ENCODE measurements around a stretch of chr12.

DNA sequence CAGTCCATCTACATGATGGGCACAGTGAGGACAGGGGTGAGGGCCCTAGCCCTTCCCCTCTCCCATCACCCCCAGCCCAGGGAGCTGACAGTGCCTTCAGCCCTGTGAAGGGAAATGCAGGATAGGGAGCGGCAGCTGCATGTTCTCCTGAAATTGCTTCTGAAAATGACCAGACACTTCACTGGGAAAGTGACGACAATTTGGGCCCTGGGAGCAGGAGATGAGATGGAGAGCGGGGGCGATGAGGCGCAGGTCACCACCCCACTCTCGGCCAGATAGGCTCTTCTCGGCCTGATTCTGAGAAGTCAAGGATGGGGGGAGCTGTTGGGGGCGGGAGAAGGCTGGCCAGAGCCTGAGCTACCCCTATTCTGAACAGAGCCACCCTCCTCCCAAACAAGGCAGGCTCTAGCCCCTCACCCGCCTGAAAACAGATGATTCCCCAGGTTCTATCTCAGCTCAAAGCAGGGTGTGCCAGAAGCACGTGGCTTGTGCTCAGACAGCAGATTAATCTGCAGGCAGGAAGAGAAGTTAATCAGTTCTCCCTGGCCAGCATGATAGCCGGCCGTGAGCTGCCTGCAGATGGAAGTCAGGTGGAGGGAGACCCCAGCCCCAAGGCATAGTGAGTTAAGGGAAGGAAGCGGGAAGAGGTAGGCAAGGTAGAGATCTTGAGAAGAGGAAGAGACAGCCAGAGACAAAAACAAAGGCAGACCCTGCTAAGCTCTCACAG lies 10.7 kb upstream of the TAC3 start:
- RRBS, result no CpG with 5 or more reads among the region's 13 CpGs

DNA sequence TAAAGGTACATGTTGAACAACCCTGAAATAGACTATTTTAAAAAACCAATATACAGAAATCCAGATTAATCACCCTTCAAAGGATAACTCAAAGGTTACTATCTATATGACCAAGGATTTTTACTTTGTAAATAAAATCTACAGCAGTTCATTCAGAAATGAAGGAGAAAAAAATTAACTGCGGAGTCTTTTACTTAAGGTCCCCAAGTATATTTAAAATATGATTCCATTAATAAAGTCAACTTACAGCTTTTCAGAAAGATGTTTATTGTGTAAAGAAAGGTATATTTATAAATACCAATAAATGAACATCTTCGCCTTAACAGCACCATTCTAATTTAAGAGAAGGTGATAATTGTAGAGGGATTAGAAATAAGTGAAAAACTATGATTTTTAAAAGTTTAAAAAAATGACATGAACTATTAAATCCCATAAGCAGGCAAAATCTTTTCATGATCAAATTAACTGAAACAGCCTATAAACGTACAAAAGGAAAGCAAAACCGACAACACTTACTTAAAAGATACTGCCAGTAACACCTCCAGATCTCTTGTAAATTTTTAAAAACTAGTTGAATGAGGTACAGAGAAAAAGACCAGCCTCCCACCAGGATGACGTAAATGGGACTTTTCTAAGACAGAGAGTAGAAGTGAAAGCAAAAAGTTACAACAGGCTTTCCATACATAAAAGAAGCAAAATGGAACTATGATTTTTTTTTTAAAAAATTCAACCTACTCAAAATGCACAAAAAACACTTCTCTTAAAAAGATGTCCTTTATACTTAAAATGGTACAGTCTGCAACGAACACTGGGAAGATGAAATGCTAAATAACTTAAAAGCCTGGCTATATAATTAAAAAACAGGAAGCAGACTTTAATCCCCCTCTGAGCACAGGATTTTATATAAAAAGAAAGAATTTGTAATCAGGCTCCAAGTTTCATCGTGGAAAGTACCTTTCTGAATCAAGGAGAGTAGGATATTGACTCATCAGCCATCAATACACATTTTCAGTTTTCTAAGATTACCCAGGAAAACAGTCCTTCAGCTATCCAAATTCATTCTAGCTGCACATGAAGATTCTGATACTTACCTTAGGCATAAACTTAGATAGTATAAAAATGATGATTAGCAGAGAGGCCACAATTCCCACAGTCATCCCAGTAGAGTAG lies 14.0 kb upstream of the MYO1A start:
- RRBS, result no CpG with 5 or more reads among the region's 7 CpGs

DNA sequence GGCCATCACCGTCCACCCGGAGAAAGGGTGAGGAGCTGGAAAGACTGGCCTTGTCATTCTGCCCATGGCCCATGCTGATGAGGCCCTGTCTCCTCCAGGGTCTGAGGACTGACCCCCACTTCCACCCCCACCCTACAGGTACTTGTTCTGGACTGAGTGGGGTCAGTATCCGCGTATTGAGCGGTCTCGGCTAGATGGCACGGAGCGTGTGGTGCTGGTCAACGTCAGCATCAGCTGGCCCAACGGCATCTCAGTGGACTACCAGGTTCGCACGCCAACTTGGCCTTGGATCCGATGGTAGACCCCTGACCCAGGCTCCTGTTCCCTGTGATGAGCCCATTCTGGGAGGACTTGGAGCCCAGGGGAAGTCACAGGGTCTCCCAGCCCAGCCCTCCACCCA lies 32.4 kb upstream of the NXPH4 start:
- RRBS, result no CpG with 5 or more reads among the region's 13 CpGs

DNA sequence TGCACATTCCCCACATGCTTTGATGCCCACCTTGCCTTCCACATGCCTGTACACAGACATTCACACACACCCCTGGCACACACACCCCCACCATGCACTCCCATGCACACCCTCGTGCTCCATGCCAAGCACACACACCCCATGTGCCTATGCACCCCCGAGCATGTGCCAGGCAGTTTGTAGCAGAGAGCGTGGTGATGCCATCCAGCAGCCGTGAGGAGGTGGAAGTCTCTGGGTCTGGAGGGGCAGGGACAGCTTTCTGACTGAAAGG lies 10.7 kb upstream of the NXPH4 start:
- RRBS, result no CpG with 5 or more reads among the region's 4 CpGs

- RRBS, result 62% methylated on average over 26 of the region's 84 CpGs
These were observed 3.3 kb upstream of the NDUFA4L2 start for GRCh38 chr12:57239844-57240940.

DNA sequence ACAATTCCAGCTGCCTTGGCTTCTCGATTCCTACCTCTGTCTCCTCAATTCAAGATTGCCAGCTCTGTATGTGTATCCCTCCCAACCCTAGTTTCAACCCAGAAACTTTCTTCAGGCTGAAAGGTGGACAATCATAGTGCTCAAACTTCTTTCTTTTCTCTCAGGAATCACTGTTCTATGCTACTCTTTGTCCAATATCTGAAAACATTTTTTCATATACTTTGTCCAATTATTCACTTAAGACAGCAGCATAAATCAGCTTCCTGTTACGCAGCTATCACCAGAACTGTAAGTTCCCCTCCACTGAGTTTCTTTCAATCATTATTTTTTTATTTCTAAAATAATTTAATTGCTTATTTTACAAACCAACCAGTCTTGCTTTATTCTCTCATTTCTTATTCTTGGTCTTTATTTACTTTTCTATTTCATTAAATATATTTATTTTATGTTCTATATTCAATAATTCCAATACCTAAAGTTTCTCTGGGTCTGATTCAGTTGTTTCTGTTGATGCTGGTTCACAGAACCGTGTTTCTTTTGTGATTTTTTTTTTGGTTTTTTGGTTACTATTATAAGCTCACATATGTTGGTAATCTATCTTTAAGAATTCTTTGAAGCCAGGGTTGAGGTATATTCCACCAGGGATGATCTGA lies 63.2 kb downstream of the R3HDM2 start:
- RRBS, result no CpG with 5 or more reads among the region's 3 CpGs

DNA sequence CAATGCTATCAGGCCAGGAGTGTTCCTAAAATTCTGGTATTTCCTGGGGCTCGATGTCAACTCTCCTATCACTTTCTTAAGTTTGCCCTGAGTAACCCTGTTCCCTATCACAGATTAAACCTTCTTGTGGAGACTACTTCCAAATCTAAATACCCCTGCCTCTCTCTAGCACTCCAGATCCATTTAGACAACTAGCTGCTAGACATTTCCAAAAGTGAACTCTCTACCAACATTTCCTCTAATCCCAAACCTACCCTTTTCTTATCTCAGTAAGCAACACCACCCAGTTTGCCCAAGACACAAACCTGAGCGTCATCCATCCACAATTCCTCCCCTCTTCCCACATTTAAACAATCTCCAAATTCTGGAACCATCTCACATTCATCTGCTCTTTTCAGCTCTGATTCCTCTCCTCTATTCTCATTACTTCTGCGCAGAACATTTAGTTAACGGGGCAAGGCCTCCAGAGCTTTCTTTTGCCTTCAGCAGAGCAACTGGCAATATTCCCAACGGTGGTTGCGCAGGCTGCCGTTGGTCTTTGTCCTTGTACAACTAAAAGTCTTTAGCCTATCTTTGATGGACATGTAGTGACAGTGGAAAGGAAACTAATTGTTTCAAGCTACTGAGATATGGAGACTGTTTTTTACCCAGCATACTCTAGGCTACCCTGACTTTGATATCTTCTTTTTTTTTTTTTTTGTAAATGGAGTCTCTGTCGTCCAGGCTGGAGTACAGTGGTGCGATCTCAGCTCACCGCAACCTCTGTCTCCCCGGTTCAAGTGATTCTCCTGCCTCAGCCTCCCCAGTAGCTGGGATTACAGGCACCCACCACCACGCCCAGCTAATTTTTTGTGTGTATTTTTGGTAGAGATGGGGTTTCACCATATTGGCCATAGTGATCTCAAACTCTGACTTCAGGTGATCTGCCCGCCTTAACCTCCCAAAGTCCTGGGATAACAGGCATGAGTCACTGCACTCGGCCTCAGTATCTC lies 12.7 kb downstream of the R3HDM2 start:
- RRBS, result no CpG with 5 or more reads among the region's 14 CpGs

DNA sequence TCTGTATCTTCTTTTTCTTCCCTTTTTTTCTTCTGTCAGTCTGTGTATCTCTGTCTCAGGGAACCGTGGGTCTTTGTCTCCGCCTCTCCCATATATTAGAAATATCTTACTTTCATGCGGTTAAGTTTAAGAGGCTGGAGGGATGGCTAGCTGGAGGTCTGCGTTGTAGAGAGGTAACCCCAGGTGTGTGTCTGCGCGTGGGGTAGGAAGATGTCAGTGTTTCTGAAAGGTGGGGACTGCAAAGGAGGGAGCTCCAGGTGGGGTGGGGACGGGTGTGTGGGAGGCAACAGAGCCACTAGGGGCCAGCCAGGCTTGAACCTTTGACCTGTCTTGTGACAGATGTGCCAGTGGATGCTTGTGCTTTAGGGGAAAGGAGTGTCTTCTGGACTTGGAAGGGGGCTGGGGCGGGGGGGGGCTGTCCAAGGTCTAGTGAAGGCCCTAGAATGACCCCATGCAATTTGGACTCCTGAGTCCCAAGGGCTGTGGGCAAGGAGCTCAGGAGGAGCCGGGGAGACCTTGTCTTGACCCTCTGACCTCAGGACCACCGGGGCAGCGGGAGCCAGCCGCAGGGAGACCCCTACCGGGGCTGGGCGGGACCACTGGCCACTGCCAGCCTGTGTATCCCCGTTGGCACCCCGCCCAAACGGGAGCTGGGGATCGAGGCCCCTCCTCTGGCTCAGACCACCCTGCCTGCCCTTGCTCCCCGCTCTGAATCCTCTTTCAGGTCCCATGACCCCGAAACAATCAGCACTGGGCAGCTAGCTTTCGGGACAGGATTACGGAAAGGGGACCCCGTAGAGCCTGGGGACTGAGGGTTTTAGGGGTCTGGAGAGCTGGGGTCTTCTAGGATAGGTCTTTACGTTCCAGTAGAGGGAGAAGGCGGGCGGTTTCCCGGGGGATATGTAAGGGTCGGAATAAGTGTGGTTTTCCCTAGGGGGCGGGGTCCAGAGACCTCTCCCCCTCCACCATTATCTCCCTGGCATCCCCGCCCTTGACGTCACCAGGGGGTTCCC lies 1.1 kb downstream of the GLI1 start:
- RRBS, result 4% methylated on average over 4 of the region's 31 CpGs

- RRBS, result no CpG with 5 or more reads among the region's 7 CpGs
These were observed 3.0 kb downstream of the ARHGAP9 start for GRCh38 chr12:57476656-57476997.

DNA sequence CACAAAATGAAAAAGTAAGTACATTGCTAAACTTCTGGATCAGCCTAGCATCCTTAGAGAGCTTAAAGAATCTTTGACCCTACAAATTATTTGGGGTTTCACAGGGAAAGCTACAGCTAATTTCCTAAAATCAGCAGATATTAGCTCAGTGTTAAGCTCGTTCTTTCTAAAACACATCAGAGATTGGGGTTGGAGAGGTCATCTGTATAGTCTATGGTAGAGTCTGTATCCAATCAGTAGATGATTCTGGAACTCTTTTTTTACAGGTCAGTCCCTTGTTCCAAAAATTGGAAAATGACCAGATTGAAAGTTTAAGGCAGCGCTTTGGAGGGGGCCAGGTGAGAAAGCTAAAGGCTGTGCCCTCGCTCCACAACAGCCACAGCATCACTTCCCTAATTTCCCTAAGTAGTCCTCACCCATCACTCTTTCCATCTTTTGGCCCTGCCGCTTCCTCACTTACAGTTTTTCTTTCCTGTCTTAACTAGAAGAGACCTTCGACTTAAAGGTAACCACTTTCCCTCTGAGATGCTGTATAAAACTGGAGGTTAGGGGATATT lies 4.6 kb downstream of the DDIT3 start:
- RRBS, result no CpG with 5 or more reads among the region's 5 CpGs

DNA sequence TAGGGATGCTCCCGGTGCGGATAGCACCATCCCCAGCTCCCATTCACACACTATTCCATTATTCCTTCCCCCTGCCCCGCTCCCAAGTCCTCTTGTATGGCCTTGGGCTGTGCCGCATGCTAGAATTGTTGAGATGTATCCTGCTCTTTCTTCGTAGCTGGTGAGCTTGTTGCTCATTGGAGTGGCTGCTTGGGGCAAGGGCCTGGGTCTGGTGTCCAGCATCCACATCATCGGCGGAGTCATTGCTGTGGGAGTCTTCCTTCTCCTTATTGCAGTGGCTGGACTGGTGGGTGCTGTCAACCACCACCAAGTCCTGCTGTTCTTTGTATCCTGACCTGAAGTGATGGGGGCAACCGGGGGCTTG lies 731 bp downstream of the TSPAN31 start:
- RRBS, result no CpG with 5 or more reads among the region's 8 CpGs

- RRBS, result no CpG with 5 or more reads among the region's 2 CpGs
These were observed 3.3 kb downstream of the TSPAN31 start for GRCh38 chr12:57748185-57748562.

- RRBS, result no CpG with 5 or more reads among the region's 10 CpGs
These were observed 4.0 kb upstream of the AVIL start for GRCh38 chr12:57822470-57823030.

- RRBS, result no CpG with 5 or more reads among the region's 17 CpGs
These were observed 9.8 kb downstream of the CTDSP2 start for GRCh38 chr12:57836294-57837469.

DNA sequence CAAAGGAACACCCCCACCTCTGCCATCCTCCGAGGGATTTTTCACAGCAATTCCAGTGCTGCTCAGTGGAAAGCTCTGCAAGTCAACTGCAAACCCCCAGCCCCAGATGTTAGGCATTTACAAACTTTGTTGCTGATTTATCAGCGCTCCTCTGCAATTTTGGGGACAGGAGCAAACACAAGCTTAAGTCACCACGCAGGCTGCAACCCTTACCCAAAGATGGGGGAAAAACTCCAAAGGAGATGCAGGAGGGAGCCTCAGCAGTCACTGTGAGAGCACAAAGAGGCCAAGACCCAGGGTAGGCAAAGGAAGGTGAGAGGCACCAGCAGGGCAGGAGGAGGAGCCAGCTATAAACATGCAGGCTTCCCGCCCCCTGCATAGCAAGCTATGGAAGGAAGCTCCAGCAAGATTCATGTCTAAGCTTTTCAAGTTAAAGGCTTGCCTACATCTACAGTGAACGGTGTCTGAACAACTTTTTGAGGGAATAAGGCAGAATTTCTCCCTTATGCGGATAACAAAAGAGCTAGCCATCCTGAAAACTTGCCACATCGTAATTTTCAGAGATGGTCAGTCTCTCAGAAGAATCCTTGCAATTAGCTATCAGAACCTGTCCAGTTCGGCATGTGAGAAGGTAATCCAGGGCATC lies 4.0 kb downstream of the CTDSP2 start:
- RRBS, result no CpG with 5 or more reads among the region's 8 CpGs

DNA sequence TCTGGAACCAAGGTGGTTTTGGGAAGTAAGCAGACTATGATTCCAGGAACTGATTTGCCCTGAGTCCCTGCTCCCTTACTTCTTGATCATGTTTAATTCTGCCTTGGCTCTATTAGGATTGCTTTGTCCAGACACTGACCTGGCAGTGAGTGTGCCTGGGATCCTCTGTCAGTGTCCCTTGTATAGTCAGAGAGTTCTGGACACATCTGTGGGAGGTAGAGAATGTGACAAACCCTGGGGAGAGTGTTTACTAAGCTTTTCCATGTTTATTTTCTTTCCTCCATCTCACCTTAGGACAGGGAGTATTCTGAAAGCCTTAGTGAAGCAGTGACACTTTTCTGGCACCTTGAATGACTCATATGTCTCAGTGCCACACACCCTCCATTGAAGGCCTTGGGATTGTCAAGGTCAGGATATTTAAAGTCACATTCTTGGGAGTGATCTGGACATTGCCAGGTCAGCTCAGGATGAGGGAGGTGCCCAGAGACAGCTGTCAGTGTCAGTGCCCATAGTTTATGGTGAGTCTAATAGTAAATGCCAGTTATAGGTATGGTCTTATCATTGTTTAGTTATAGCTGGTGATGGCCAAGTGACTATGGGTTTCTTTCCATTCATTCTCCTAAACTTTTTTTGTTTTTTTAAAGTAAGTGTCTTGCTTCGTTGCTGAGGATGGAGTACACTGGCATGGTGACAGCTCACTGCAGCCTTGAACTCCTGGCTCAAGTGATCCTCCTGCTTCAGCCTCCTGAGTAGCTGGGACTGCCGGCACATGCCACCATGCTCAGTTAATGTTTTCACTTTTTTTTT lies 35.0 kb upstream of the CTDSP2 start:
- RRBS, result no CpG with 5 or more reads among the region's 2 CpGs

- RRBS, result no CpG with 5 or more reads among the region's 2 CpGs
These were observed 35.9 kb upstream of the CTDSP2 start for GRCh38 chr12:57882347-57882896.

DNA sequence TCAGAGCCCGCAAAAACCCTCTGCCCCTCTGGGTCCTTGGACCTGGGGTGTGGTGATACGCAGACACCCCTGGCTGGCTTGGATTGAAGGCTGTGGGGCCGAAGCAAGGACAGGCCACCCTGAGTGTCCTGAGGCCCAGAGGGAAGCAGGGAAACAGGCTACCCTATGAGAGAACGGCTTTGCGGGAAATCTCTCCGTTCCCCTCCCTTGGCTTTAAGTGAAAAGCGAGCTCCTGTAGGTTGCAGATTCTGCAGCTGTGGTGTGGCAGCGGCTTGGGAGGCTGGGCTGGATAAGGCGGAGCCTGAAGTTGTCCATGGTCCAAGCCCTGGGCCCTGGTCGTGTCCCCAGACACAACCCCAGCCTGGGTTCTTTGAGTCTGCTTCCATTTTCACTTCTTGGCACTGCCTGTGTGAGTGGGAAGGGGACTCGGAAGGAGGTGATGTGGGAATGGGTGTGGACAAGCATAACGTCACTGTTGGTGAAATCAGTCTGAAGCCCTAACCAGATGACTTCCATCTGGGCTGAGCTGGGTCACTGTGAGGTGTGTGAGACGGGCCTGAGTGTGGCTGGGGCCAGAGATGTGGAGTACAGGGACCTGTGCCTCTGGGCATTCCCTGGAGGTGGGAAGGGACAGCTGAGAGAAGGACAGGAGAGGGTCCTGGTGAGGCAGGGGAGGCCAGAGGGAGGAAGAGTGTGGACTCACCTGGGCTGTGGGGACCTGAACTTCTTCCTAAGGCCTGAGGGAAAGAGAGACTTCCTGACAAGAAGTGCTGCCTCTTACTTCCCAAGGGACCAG lies 43.0 kb upstream of the CTDSP2 start:
- RRBS, result no CpG with 5 or more reads among the region's 13 CpGs

GRCh38 chr12:58591316-58591777 lies 329.0 kb downstream of the LRIG3 start:
- RRBS, result no CpG with 5 or more reads among the region's 3 CpGs

GRCh38 chr12:58765743-58766471 lies 154.4 kb downstream of the LRIG3 start:
- RRBS, result no CpG with 5 or more reads among the region's 2 CpGs